Mammary epithelial cell (primary cell): ENCODE measurements around a stretch of chr15.

DNA sequence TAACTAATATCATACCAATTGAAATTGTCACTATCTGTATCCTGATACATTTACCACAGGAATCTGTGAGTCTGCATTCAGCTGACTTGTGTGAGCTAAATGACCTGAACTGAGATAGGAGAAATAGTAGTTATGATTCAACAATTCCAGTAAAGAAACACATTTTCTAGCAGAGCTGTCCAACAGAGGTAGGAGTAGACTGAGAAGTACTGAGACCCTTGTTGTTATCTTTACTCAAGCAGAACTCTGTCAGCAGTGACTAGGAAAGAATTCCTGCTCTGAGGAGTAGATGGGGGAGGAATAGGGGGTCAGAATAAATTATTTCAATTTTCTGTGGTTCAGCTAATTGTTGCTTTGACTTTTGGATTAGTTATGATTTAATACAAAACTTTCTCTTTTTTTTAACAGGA is 66.3 kb upstream of the THSD4 start:
- CAGE, long polyA plus RNA = no peak

- CAGE, long polyA plus RNA = no peak
- RRBS = no CpG with 5 or more reads among the region's 10 CpGs
These were observed 991 bp upstream of the THSD4 start for GRCh38 chr15:71114239-71114721.

DNA sequence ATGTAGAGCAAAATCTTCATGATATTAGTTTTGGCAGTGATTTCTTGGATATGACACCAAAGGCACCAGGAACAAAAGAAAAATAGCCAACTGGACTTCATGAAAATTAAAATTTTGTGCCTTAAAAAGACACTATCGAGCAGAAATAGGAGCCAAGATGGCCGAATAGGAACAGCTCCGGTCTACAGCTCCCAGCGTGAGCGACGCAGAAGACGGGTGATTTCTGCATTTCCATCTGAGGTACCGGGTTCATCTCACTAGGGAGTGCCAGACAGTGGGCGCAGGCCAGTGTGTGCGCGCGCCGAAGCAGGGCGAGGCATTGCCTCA is 58.7 kb downstream of the THSD4 start:
- CAGE, long polyA plus RNA = no peak
- RRBS = no CpG with 5 or more reads among the region's 14 CpGs

- CAGE, long polyA plus RNA = no peak
- RRBS = no CpG with 5 or more reads among the region's 3 CpGs
These were observed 218.5 kb downstream of the THSD4 start for GRCh38 chr15:71333758-71334097.

DNA sequence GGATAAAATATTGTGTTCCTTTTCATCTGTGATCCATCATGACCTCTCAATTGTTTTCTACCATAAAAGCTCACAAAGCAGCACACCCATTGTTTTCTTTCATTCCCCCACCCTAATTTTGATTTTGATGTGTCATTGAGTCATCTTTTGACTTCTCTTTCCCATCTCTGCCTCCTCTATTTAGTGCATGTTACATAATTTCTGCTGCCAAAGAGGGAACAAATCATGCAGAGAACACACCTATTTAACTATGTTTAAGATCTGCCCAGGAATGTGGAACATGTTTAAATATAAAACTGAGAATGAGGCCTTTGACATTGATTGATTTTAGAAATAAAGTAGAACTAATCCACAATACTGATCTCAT is 308.7 kb upstream of the NR2E3 start:
- CAGE, long polyA plus RNA = no peak

DNA sequence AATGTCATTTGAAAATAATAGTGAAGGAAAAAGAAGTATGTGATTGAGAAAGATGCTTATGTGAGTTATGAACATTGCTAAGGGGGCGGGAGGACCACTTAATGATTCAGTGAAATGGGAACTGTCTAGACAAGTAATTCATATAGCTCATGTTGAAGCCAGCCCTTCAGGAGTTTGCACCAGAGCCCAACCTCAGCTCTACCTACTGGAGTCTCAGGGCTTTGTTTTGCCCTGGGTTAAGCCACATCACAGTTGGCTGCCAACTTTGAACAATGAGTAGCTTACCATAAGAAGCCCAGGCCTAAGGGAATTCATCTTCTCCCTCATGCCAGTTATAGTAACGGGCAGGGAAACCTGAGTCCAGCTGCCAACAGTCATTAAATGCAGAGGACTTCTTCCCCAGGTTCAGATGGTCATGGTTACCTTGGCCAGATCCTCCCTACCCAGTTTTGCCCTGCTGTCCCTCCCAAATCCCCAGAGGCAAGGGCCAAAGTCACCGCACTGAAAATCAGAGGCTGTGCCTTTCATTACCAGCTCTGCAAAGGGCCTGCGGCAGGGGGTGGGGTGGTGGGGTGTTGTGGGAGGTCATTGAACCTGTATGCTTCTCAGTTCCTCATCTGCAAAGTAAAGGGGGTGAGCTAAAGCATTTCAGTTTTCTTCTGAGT is 302.2 kb upstream of the NR2E3 start:
- CAGE, long polyA plus RNA = no peak
- RRBS = no CpG with 5 or more reads among the region's 4 CpGs

DNA sequence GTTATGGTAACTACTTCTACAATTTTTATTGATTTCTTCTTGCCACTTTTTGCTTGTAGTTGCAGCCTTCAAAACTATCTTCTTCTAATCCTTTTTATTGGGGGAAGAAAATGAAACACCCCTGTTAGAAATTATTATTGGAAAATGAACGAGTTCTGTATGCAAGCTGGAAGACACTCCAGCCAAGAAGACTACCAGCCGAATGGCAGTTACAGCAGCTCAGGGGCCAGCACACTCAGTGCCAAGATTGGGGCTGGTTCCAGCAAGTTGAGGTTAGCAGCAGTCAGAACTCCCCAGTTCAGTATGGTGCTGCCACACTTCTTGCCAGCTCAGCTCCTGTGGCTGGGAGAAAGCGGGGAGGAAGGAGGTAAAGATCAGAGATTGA is 280.3 kb upstream of the NR2E3 start:
- CAGE, long polyA plus RNA = no peak
- RRBS = no CpG with 5 or more reads among the region's 3 CpGs

DNA sequence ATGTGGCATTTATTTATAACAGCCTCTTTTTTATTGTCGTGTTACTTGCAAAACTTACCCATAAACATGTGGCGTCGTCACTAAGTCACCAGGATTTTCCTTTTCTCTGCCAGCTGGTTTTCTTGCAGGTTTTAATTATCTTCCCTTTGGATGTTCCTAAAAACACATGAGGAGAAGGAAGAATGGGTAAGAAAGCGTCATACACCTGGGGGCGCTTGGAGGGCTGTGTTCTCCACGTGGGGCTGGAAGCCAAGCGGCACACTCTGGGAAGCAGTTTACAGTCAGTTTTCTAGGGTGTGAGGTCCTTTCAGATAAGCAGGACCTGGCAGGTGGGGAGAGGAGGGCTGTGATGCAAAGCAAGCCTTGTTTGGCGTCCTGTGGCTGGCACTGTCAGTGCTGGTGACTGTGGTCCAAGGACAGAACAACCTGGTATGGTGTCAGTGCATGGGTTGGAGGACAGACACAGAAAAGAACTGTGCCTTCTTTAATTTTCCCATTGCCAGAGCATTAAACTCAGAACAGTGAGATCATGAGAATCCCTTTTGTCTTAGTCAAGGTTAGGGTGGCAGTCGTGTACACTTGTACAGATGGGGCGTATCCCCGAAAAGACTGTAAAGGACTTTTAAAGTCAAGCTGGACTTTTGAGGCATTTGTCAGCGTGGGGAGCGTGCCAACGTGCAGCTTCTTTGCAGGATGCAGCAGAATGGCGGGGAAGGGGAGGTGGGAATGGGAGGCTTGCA is 260.6 kb upstream of the NR2E3 start:
- CAGE, long polyA plus RNA = no peak
- RRBS = no CpG with 5 or more reads among the region's 15 CpGs

GRCh38 chr15:71925908-71926438 is 115.6 kb downstream of the NR2E3 start:
- CAGE, long polyA plus RNA = no peak
- RRBS = no CpG with 5 or more reads among the region's 6 CpGs

GRCh38 chr15:72117035-72117678 is 793 bp downstream of the MYO9A start:
- CAGE, long polyA plus RNA = no peak
- RRBS = 1% methylated on average over 11 of the region's 39 CpGs

DNA sequence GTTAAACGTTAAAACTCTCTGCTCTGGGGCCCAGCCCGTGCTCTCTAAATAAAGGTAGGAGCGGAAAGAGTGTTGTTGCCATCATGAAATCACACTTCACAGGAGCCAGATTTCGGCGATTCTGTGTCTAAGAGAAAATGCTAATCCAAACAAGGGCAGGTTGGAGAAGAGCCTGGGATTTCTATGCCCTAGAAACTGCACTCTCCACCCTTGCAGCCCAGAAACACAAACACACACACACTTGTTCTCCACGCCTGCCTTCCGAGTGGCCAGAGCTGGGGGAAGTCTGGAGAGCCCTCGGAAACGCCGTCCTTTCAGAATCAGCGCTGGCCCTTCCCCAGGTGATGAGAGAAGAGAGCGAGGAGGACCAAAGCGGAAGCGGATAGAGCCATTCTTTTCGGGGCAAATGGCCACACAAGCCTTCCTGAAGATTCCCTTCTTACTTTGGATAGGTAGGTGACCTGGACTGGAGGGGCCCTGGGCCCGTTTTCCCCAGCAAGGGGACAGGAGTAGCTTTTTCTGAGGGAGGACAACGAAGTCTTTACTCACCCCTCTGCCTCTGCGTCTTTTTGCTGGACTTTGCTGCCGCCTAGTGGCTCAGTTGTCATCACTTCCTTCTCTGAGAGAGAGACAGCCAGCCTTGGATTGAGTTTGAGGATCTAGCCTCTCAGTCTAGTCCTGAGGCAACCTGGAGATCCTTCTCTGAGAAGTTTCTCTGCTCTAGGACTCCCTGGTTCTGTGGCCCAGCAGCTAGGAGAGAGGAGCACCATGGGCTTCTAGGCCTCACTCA is 37.6 kb downstream of the SENP8 start:
- CAGE, long polyA plus RNA = no peak
- RRBS = no CpG with 5 or more reads among the region's 19 CpGs

- CAGE, long polyA plus RNA = no peak
- RRBS = under 1% methylated on average over 51 of the region's 95 CpGs
These were observed 666 bp downstream of the PKM start for GRCh38 chr15:72230018-72231030.

DNA sequence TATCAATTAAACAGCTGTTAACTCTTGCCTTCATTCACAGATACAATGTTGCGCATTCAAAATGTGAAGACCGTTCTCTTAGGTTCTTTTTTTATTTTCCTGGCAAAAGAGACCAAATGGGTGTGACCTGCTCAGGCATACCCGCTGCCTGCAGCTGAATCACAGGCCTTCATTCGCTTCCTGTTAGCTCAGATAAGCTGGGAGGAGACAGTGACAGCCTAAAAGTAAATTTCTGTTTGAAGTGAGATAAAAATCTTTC is 1.1 kb upstream of the PKM start:
- CAGE, long polyA plus RNA = no peak
- RRBS = no CpG with 5 or more reads among the region's 4 CpGs

- CAGE, long polyA plus RNA = no peak
- RRBS = no CpG with 5 or more reads among the region's 9 CpGs
These were observed 15.8 kb downstream of the ARIH1 start for GRCh38 chr15:72489691-72490546.

DNA sequence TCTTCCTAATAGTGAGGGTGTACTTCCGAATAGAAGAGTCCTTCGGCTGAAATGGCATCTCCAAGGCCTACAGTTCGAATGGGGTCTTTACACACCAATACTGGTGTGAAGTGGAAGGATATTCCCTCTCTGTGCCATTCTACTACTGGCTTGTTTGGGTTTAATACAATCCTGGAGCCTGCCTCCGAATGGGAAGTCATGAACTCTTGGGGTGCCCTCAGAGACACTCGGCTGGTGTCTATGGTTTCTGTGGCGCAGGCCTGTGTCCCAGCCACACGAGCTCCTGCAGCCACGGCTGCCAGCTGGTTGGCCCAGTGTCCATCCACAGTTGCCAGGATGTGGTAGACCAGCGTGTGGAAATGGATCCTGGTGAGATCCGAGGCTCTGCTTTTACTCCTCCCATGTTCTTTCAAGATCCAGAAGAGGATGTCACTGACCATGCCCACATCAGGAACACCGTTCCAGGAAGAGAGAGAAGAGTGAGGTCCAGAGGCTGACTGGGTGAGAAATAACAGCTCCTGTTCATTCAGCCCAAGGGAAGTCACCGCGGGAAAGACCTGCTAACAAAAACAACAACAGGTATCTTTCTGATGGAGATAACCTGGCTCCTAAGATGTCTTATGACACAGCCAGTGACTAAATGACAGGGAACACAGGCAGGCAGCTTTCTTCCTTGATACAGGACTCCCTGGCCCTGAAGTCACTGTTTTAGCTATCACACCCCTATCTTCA is 31.1 kb downstream of the ADPGK start:
- CAGE, long polyA plus RNA = no peak
- RRBS = no CpG with 5 or more reads among the region's 13 CpGs

DNA sequence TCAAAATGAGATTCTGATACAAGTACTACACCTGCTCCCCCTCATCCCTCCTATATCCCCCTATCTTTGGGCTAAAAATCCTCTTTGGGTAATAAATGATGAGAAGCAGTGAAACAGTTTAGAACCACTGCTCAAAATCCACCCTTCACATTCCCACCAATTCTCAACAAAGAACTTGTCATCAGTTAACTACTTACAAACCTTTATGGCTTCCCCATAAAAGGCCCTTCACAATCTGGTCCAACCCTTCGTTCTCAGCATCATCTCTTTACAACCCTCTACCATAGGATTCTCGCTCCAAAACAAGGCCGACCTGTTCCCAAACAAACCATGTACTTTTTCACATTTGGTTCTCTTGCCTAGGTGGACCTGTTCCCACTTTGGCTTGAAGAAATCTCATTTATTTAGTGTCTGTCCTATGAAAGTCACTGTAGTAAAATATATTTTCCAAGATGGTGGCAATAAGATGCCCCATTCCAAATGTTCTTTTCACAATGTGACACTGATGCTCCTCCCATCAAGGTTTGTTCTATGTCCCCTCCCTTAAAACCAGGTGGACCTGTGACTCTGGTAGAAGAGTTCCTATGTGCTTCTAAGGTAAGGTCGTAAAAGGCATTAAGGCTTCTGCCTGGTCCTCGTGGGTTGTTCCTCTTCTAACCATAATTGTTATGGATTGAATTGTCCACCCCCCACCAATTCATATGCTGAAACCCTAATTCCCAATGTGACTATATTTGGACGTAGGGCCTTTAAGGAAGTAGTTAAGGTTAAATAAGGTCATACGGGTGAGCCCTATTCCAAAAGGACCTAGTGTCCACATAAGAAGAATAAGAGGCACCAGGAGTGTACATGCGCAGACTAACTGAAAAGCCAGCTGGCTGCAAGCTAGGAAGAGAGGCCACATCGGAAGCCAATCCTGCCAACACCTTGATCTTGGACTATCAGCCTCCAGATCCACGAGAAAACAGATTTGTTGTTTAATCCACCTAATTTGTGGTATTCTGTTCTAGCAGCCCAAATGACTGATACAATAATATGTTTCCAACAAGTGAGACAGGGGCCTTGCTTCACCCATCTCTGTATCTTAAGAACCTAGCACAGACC is 2.1 kb downstream of the ADPGK start:
- CAGE, long polyA plus RNA = no peak
- RRBS = no CpG with 5 or more reads among the region's 10 CpGs

- CAGE, long polyA plus RNA = no peak
- RRBS = no CpG with 5 or more reads among the region's 5 CpGs
These were observed 141.3 kb downstream of the NEO1 start for GRCh38 chr15:73193440-73194066.

- CAGE, long polyA plus RNA = no peak
- RRBS = 4% methylated on average over 9 of the region's 44 CpGs
These were observed 566 bp upstream of the HCN4 start for GRCh38 chr15:73369181-73369867.

GRCh38 chr15:73628324-73628891 is 4.8 kb downstream of the NPTN start:
- CAGE, long polyA plus RNA = no peak
- RRBS = no CpG with 5 or more reads among the region's 3 CpGs

DNA sequence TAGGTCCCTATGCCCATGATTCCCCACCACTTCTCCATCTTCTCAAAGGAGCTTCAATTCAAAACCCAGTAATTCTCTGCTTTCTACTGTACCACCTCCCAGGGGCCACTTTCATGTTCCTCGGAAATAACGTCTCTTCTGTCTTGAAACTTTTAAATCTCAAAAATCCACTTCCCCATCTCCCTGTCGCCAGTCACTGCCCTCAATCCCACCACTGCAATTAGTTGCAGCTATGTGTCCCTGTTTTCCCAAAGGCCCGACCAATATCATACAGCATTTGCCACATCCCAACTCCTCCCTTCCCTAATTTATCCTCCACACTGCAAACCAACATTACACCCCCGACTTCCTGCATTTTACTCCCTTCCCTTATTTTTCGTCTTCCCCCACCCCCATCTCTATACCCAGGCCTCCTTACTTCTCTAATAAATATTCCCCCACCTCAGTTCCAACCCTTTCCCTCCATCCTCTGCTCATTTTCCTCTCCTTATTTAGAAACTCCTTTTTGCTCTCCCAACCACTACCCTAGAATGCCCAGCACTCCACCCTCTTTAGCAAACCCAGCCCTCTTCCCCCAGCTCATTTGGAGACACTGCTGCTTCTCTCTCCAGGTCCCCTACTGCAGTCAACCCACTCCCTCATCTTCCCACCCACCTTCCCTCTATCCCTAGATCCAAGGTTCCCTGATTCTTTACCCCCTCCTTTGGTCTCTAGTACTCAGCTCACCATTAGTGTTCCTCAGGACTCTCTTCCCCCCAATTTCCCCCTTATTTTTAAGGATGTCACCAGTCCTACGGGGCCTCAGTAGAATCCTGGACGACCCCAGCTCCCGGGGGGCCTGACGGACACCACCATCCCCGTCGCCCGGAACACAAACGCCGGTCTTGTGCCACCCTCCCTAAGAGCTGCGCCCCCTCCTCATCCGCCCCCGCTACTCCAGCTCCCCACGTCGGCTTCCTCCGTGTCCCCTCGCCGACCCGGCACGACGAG is 1.0 kb downstream of the NPTN start:
- CAGE, long polyA plus RNA = no peak
- RRBS = under 1% methylated on average over 10 of the region's 26 CpGs